Duodenum (tissue), 1 donor: ENCODE data around the genes ACP1 and RSAD2.

GRCh38 chr2:10708-11019, 35.6 kb downstream of the FAM110C start:
- PRO-cap: no peak

DNA sequence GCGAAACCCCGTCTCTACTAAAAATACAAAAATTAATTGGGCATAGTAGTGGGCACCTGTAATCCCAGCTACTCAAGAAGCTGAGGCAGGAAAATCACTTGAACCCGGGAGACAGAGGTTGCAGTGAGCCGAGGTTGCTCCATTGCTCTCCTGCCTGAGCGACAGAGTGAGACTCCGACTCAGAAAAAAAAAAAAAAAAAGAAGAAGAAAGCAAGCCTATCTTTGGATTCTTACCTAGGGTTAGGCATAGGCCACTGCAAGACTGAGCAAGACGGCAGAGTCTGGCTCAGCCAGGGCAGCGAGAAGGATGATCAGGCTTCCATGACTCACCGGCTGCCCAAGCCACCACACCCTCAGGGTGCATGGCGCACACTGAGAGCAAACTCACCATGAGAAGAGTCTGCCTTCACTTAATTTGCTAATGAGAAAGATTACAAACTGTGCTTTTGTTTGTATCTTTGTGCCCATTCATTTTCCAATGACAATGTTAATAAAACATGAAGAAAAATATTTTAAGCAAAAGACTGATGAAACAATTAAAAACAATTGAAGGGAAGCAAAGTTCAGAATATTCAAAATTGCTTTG, 8.2 kb downstream of the FAM110C start:
- PRO-cap: no peak

GRCh38 chr2:44816-45156, 1.5 kb downstream of the FAM110C start:
- PRO-cap: bidirectional peak, plus-strand start at chr2:45037, minus-strand start at chr2:44920

DNA sequence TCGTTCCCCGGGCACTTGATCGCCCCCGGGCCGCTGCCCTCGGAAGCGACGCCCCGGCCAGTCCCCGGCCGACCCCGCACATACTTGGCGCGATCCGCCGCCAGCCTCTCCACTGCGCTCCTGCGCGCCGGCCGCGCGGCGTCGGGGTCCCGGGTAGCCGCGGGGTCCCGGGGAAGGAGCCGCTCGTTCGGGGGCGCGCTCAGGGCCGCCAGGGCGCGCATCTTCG, 227 bp downstream of the FAM110C start:
- PRO-cap: unidirectional peak, minus-strand start at position 114 of the sequence

DNA sequence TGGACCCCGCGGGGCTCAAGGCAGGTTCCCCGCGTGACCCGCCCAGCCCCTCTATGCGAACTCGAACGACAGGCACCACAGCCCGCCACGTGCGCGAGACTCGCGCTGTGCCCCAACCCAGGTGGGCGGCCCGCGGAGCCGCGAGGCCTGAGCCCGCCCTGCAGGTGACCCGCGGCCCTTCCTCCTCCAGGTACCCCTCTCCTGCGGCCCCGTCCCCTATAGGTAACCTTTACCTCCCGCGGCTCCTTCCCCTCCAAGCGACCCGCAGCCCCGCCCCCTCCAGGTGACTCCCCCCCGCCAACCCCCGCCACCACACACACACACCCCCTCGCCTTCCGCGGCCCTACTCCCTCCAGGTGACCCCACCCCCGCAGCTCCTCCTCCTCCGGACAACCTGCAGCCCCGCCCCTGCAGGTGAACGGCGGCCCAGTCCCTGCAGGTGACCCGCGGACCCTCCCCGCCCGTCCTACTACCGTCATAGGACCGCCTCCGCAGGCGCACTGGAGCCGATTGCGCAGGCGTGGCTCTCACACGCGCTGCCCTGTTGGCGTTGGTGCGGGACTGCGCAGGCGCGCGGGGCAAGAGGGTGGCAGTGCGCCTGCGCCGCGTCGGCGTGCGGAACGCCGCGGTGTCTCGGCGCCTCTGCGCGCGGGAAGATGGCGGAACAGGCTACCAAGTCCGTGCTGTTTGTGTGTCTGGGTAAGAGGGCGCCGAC, at the start of gene ACP1:
Gene ACP1, plus strand, starts transcription at position 639 of the 715 bp plus-strand sequence.
- PRO-cap: bidirectional peak, plus-strand start at position 641 of the sequence, minus-strand start at position 468 of the sequence

- PRO-cap: no peak
Observed at GRCh38 chr2:443138-443728, 155.3 kb upstream of the ALKAL2 start.

GRCh38 chr2:545609-546153, 131.5 kb downstream of the TMEM18 start:
- PRO-cap: no peak

DNA sequence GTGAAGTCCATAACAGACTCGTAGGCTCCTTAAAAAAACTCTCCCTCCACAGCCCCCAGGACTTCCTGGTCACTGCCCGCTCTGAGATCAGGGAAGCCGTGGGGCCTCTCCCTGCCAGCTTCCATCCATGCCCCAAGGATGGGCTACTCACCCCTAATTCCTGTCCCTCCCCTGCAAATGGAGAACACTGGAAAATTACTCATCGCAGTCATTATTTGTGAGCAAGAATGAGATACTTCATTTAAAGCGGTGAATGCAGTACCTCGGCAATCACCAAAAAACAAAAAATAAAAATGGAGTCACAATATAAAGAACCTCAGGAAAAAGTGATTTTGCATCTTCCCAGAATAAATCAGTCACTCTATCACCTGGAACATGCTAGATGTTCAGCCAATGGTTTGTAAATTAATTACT, 2.6 kb downstream of the TPO start:
- PRO-cap: no peak

DNA sequence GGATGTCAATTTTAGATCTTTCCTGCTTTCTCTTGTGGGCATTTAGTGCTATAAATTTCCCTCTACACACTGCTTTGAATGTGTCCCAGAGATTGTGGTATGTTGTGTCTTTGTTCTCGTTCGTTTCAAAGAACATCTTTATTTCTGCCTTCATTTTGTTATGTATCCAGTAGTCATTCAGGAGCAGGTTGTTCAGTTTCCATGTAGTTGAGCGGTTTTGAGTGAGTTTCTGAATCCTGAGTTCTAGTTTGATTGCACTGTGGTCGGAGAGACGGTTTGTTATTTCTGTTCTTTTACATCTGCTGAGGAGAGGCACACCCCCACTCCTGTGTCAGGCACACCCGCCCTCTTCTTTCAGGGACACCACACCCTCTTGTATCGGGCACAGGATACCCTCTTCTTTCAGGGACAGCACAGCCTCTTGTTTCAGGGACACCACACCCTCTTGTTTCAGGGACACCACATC, 95.7 kb downstream of the TPO start:
- PRO-cap: no peak

- PRO-cap: no peak
Observed at GRCh38 chr2:1586941-1587490, 157.3 kb downstream of the PXDN start.

DNA sequence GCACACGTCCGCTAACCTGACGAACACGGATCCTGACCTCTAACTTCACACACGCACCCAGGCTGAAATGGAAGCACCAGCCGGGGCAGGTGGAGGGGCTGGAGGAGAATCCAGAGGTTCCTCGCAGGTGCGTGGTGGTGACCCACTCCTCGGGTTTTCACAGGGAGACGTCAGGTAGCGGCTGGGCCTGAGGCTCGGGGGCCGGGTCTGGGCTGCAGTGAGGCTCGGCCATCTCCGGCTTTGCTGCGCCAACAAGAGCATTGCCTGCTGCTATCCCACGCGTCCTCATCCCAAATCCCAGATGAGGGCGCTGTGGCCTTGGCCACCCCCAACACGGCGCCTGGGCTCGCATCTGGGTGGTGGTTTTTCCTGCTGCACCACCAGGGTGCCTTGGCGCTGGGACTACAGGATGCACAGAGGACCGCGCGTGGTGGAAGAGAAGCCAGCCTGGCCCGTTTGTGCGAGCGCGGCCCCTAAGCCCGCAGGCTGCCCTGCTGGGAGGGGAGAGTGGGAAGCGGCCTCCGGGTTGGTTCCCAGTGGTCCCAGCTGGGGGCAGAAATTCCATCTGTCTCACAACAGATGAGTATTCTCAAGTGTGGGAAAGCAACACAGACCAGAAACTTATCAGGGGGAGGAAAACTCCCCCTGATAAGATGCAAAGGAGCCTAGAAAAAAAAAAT, 152.4 kb downstream of the PXDN start:
- PRO-cap: unidirectional peak, plus-strand start at position 416 of the sequence

GRCh38 chr2:1609732-1609961, 134.7 kb downstream of the PXDN start:
- PRO-cap: no peak

DNA sequence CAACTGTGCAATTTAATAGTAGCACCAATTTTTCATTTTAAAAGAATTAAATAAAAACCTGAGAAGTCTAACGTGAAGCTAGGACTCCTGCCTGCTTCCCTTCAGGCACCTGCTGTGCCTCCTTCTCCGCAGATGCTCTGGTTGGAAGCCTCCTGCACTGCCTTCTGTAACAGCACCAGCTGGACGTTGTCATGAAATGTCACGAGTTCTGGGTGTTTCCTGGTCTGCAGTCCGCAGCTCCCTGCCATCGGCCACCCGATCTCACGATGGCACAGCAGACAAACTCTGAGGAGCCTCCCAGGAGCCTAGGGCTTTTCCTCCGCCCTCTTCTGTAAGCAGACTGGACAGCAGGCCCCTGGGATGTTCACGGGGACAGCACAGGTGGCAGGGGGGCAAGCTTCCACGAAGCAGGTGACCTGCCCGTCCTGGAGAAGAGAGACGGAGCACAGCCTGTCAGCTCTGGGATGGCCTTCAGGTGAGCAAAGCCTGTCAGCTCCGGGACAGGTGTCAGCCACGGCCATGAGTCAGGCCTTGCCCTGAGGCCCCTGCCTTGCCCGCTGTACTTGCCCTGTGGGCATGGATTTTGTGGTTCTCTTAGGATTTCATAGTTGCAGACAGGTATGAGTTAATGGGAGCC, 110.3 kb downstream of the PXDN start:
- PRO-cap: no peak

GRCh38 chr2:1708583-1709202, 35.6 kb downstream of the PXDN start:
- PRO-cap: no peak

DNA sequence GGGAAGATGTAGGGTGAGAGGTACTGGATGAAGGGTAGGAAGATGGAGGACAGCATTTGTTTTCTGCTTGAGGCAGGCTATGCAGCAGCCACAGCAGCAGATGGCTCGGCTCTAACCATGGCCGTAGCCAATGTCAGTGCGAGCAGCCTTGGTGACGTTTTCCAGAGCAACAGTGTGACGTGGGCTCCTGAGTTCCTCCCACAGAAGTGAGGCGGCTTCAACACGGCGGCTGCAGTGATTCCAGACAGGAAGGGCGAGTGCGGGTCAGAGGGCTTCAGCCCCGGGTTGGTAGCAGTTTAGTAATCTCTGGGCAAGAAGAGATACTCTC, 133.0 kb upstream of the MYT1L start:
- PRO-cap: no peak

GRCh38 chr2:3465575-3466500, 53.5 kb downstream of the ADI1 start:
- PRO-cap: no peak

- PRO-cap: no peak
Observed at GRCh38 chr2:3488597-3489510, 30.5 kb downstream of the ADI1 start.

DNA sequence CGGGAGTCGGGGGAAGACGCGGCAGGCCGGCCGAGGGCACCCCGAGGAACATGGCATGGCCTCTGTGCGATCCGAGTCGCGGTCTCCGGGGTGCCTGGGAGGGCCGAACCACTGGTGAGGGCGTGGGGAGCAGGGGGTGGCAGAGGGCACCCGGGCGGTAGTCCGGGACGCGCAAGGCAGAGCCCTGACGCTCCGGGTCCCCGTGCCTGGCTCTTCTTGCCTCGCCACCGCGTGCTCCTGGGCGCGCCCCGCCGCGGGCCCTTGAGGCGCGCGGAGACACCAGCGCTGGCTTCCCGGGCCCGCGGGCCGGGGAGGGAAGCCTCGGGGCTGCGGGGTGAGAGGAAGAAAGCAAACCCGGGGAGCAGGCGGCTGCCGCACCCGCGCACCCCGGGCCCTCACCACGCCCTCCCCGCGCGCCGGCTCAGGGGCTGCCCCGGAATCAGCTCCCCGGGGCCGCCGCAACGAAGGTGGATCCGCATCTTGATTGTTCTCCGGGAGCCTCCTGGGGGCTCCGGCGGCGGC, 4.3 kb downstream of the SOX11 start:
- PRO-cap: no peak

GRCh38 chr2:6863566-6864218, 2.0 kb downstream of the CMPK2 start:
- PRO-cap: no peak

- PRO-cap: bidirectional peak, plus-strand start at chr2:6877708, minus-strand start at chr2:6877611
Observed at GRCh38 chr2:6877278-6878176, at the start of gene RSAD2. Gene RSAD2, plus strand, starts transcription at chr2:6877777.